NCI-H460 (cell line): ENCODE measurements around the genes LYPD1, MCM6 and HNMT.

DNA sequence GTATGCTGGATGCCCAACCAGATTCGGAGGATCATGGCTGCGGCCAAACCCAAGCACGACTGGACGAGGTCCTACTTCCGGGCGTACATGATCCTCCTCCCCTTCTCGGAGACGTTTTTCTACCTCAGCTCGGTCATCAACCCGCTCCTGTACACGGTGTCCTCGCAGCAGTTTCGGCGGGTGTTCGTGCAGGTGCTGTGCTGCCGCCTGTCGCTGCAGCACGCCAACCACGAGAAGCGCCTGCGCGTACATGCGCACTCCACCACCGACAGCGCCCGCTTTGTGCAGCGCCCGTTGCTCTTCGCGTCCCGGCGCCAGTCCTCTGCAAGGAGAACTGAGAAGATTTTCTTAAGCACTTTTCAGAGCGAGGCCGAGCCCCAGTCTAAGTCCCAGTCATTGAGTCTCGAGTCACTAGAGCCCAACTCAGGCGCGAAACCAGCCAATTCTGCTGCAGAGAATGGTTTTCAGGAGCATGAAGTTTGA lies 24.8 kb downstream of the LYPD1 start:
RAMPAGE:
- cytosol, long total RNA: no peak
- long total RNA: no peak
- nucleus, long total RNA: no peak

GRCh38 chr2:132668842-132669796 lies 886 bp downstream of the LYPD1 start:
RAMPAGE:
- cytosol, long total RNA: no peak
- long total RNA: no peak
- nucleus, long total RNA: no peak

RAMPAGE:
- cytosol, long total RNA: no peak
- long total RNA: no peak
- nucleus, long total RNA: no peak
These were observed at the start of gene LYPD1 for GRCh38 chr2:132669805-132670521. LYPD1 (minus strand) TSS chr2:132670205.

DNA sequence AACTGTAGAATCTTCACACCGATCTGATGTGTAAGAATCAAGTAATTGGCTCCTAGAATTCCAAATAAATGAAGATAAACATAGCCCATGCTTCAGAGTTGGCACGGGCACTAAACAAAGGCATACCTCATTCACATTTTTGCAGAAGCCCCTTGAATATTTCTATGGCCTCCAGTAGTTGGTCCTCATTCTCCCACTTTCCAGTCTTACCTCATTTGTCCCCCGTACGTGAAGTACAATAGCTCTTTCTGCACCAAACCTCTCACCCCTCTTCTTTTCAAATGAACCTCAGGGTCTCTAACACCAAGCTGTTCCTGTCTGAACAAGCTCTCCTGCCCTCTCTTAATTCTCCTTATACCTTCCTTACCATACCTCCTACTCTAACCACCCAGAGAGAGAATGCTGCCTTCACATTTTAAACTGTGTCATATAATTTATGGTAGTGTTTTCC lies 418.2 kb upstream of the LYPD1 start:
RAMPAGE:
- cytosol, long total RNA: no peak
- long total RNA: no peak
- nucleus, long total RNA: no peak

RAMPAGE:
- cytosol, long total RNA: no peak
- long total RNA: no peak
- nucleus, long total RNA: no peak
These were observed 11.0 kb upstream of the NCKAP5 start for GRCh38 chr2:133579200-133579681.

DNA sequence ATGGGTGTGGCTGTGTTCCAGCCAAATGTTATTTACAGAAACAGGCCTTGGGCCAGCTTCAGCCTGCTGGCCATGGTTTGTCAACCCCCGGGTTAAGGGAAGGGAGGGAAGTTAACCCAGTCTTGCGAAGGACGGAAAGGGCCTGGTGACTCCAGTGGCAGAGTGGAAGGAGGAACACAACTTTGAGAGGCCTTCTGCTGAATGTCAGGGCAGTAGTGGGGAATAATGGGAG lies 34.3 kb upstream of the NCKAP5 start:
RAMPAGE:
- cytosol, long total RNA: no peak
- long total RNA: no peak
- nucleus, long total RNA: no peak

RAMPAGE:
- cytosol, long total RNA: no peak
- long total RNA: no peak
- nucleus, long total RNA: no peak
These were observed 197.5 kb upstream of the NCKAP5 start for GRCh38 chr2:133765589-133766260.

GRCh38 chr2:134141365-134142270 lies 112.3 kb upstream of the MGAT5 start:
RAMPAGE:
- cytosol, long total RNA: no peak
- long total RNA: no peak
- nucleus, long total RNA: no peak

DNA sequence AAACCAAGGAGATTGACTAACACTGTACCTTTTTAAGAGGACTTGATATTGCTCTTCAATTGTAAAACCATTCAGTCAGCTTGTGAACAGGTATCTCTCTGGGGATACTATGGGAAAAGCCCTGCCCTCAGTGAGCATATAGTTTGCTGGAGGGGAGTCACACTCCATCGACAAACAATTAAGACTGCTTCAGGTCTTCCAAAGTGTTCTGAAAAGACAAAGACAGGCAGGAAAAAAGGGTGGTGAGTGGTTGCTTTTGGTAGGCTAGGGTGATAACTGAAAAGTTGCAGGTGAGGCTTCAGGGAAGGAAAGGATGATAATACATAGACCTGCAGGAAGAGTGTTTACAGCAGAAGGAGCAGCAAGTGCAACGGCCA lies 49.2 kb upstream of the MGAT5 start:
RAMPAGE:
- cytosol, long total RNA: no peak
- long total RNA: no peak
- nucleus, long total RNA: no peak

RAMPAGE:
- cytosol, long total RNA: no peak
- long total RNA: no peak
- nucleus, long total RNA: no peak
These were observed 227.8 kb downstream of the TMEM163 start for GRCh38 chr2:134491021-134491365.

DNA sequence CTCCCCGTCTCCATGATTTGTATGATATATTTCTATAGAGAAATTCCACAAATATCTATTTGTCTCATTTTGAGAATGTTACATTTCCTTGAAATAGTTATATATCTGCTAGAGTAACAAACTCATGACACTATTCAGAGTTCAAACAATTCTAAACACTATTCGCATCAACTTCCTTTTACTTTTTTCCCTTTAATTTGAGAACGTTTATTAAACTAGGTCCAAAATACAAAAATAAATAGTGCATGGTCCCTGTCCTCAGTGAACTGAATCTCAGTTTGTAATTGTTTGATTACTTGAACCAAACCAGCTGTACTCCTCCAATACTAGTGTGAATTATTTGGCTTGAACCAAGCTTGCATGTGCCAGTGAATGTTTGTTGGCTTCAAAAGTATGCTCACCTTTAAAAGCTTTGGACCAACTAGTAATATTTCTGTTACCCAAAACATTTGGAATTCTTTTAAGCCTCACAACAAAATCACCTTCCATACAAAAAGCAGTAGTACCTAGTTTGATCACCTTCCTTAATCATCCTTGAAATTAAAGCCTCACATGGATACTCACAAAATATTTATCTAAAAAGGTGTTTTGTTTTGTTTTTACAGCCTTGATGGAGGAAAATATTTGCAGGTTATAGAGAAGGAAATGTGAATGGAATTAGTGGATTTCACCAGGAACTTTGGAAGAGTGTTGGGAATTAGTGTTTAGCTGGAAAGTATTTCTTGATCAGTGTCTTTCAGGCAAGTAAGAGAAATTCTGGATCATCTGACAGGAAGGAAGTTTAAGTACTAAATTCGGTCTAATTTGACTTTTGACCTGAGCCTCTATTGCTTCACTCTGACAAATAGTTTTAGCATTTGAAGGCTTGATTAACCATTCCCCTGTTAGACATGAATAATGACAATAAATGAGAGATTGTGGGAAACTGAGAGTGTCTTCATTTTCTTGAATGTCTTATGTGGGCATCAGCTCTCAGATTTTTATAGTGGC lies 15.7 kb downstream of the CCNT2 start:
RAMPAGE:
- cytosol, long total RNA: no peak
- long total RNA: no peak
- nucleus, long total RNA: no peak

GRCh38 chr2:135602468-135602955 lies 71.2 kb downstream of the R3HDM1 start:
RAMPAGE:
- cytosol, long total RNA: no peak
- long total RNA: no peak
- nucleus, long total RNA: no peak

GRCh38 chr2:135770414-135770908 lies 28.8 kb downstream of the UBXN4 start:
RAMPAGE:
- cytosol, long total RNA: no peak
- long total RNA: no peak
- nucleus, long total RNA: no peak

DNA sequence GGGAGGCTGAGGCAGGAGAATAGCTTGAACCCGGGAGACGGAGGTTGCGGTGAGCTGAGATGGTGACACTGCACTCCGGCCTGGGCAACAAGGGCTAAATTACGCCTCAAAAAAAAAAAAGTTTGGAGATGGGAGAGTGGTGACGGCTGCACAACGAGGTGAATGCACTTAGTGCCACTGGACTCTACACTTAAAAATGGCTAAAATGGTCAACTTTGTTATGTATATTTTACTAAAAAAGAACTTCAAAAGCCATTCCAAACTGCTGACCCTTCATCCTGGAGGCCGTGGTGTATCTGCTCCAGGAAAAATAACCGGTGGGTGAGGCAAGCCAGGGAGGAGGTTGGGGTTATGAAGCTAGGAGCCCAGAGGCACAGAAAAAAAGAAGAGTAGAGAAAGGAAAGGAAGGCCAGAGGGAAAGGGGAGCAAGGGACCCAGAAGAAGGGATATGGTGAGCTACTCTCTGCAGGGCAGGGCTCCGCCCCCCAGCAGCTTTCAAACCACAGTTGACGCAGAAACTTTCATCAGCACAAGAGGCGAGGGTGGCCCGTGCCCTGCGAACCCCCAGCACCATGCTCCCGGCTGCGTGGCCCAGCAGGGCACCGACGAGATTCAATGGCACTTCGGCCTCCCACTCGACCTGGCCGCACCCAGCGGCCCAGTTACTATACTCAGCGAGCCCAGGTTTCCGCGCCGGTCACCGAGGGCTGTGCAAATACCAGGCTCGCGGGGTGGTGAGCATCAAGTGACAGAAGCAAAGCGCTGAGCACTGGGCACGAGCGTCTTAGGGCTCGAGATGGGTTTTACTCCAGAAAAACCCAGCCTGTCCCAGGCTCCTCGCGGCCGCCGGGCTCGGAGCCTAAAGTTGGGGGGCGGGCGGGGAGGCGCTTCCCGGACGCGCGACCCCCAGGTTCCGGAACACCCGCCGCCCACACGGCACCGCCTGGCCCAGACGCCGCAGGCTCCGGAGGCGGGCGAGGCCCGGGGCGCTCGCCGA lies 688 bp downstream of the MCM6 start:
RAMPAGE:
- cytosol, long total RNA: no peak
- long total RNA: no peak
- nucleus, long total RNA: no peak

RAMPAGE:
- cytosol, long total RNA: start-site peak on the minus strand at chr2:135876396-135876467, 598 and 621 reads in 2 replicates
- long total RNA: start-site peak on the minus strand at chr2:135876389-135876426, 36 and 63 reads in 2 replicates
- nucleus, long total RNA: start-site peak on the minus strand at chr2:135876390-135876430, 274 and 141 reads in 2 replicates
These were observed at the start of gene MCM6 for GRCh38 chr2:135876254-135876544. MCM6 (minus strand) TSS chr2:135876443.

RAMPAGE:
- cytosol, long total RNA: no peak
- long total RNA: no peak
- nucleus, long total RNA: no peak
These were observed 8.3 kb upstream of the CXCR4 start for GRCh38 chr2:136125844-136127049.

GRCh38 chr2:136139512-136140013 lies 21.6 kb upstream of the CXCR4 start:
RAMPAGE:
- cytosol, long total RNA: no peak
- long total RNA: no peak
- nucleus, long total RNA: no peak

DNA sequence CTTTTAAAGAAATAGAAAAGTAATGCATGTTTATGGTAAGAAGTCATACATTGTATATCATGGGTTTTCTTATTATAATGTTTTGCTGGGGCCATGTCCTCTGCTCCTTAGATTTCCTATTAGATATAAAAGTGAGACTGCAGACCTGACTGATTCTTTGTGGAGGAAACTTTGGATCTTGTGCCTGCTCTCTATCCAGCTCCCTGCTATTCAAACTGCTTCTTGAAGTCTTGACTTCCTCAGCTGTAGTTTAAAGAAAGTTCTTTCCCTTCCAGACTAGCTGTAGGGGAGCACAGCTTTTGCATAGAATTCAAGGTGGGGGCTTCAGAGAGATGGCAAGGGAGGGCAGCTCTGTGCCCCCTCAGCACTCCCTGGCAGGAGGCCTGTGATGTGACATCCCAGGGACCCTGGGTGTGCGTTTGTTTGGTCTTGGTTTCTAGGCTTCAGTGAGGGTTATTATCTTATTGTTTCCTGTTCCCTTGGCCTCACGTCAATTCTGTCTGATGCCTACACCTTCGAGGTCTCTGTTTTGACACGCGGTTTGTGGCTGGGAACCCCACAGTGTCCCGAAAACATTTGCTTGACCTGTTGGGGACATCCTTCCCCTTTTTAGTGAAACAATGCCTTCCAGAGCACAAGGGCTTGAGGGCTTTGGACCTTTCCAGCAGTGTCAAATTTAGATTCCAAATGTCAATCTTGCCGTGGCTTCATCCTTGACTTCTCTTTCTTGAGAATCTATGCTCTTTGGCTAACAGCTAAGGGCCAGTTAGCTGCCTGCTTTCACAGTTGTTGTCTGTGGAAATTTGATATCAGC lies 107.9 kb upstream of the CXCR4 start:
RAMPAGE:
- cytosol, long total RNA: no peak
- long total RNA: no peak
- nucleus, long total RNA: no peak

DNA sequence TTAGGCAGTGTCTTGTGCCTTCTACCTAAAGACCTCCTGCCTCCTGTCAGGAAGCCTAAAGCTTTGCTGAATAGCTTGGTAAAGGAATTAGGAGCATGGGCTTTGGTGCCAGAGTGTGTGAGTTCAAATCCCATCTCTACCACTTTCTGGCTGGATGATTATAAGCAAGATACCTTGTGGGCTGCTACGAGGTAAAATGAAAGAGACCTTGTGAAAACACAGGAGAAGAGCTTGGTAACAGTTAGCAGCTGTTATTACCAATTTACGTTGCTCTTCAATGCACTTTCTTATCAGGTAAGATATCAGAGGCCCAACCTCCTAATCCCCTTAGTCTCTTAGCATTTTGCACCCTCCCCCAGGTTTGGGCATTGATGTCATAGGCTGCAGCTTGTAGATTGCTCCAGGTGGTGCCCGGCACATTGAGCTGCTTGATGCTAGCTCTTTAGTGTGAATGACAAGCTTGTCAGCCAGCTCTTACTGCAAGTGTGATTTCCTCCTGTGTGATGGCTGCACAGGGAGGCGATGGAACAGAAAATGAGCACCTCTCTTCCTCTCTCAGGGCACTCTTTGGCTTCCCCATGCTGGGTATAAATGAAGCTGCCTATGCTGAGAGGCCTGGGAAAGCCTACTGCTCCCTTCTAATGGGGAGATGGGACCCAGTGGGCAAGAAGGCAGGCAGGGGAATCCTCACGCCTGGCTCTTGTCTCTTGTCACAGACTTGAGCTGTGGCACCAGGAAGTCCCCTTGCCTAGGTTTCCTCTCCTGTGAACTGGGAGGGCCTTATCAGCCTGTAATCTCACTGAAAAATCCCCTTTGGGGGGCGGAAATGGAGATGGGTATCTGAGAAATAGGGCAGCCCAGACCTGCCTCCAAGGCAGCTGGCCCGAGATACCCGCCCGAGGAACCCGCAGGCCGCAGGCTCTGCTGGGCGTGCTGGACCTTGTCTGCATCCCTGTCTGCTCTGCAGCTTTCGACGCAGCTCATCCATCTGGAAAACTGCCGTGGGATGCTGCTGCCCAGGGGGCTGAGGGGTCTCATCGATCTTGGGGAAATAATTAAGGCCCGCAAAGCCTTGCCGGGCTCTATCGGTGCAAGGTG lies 163.4 kb upstream of the CXCR4 start:
RAMPAGE:
- cytosol, long total RNA: no peak
- long total RNA: no peak
- nucleus, long total RNA: no peak

RAMPAGE:
- cytosol, long total RNA: no peak
- long total RNA: start-site peak on the plus strand at chr2:137964405-137964480, 24 and 85 reads in 2 replicates
- nucleus, long total RNA: no peak
These were observed at the start of gene HNMT for GRCh38 chr2:137963828-137964965. HNMT (plus strand) TSS chr2:137964473.